CD14-positive monocyte (primary cell): Measurements from ENCODE around the genes C11orf97, FUT4 and PIWIL4.

DNA sequence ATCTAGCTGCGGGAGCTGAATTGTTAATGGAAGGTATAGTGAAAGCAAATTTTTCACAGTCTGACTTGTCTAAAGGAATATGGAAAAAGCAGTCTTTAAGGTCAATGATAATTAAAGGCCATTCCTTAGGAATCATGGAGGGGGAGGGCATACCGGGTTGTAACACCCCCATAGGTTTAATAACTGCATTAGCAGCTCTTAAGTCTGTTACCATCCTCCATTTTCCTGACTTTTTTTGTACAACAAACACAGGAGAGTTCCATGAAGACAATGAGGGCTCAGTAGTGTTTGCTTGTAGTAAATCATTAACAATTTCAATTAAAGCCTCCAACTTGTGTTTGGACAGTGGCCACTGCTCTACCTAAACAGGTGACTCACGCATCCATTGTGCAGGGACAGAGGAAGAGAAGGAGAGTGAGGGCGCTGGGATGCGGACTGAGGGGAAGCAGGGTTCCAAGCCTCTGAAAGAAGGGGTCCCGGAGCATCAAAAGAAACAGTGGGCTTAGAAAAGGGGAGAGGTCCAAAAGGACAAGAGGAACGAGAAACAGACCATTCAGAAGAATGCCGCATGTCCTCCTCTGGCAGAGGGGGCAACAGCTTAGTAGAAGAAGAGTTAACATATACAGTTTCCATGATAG lies 21.3 kb upstream of the MTNR1B start:
- CAGE, long polyA plus RNA = no peak

GRCh38 chr11:93176821-93177548 lies 20.8 kb downstream of the SLC36A4 start:
- CAGE, long polyA plus RNA = no peak

GRCh38 chr11:93195639-93195978 lies 2.2 kb downstream of the SLC36A4 start:
- CAGE, long polyA plus RNA = no peak

GRCh38 chr11:93537032-93537466 lies 6.1 kb downstream of the SMCO4 start:
- CAGE, long polyA plus RNA = no peak

DNA sequence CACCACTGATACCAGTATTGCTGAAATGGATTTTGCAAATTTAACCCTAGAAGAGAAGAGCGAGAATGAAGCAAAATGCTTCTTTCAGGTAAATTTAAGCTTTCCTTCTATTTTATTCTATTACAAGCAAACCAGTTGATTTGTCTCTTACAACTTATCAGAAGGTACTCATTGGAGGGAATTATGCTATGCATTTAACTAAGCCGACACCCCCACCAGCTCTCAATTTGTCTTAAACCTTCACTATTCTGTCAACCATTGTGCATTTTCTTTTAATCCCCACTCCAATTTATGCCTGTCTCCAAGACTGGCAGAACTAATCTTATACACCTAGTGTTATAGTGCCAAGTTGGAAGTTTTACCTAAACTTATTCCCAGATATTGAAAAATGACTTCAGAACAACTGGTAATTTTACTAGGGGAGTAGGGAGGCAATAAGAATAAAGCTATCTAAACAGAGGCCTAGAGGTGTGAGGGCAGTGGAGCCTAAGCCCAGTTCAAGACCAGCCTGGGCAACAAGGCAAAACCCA lies 12.5 kb downstream of the TAF1D start:
- CAGE, long polyA plus RNA = no peak

DNA sequence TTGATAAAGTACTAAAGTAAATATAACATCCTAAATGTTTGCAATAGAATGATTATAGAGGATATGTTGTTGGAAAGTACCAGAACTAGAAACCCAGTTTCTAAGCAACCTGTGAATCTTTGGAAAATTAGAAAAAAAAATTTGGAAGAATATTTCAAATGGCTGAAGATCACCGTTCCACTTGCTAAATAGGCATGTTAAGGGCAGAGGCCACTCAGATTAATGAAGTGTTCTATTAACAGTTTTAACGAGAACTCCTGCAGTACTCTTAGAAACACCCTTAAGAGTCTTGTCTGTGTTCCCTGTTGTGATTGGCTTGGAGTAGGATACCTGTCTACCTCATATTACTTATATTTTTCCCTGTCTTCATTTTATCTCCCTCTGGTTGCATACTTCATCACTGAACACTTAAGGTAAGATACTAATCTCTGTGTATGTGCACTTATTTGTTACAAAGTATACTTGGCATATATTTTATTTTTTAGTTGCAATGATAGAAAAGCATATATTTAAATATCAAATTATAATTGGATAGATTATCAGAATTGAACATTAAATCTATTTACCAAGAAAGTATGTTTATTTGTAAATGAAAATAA lies 4.7 kb downstream of the C11orf54 start:
- CAGE, long polyA plus RNA = no peak

DNA sequence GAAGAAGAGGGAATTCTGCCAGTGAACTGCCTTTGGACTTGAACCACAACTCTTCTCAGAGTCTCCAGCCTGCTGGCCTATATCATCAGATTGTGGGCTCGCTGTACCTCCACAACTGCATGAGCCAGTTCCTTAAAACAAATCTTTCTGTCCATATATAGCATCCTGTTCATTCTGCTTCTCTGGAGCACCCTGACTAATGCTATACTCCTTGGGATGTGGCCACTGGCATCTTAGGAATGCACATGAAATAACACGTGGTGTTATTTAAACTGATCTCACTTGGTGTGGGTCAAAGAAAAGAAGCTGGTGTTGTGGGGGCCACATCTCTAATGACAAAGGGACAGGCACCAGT lies 58.3 kb upstream of the VSTM5 start:
- CAGE, long polyA plus RNA = no peak

- CAGE, long polyA plus RNA = no peak
These were observed 6.4 kb downstream of the PANX1 start for GRCh38 chr11:94134752-94135729.

DNA sequence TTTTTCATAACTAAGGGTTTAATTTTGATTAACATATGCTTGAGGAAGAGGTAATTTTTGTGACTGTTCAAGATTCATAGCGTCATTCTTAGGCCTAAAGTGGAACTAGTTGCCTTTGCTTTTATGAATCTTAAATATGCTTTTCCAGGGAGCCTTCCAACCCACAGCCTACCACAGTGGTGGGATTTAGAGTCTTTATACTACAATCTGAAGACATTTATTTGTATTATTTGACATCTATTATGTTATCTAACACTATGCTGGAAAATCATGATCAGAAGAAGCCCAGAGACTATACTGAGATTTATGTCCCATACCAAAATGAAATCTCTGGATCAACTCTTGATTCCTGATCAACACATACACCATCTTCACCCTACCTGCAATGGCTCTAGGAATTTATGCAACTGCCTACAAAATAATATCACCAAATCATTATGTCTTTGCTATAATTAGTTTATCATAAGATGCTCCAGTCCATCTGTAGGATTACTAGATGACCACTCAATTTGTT lies 6.9 kb downstream of the ANKRD49 start:
- CAGE, long polyA plus RNA = no peak

GRCh38 chr11:94512237-94512968 lies at the start of gene C11orf97:
Gene C11orf97 (plus strand): TSS chr11:94512461.
- CAGE, long polyA plus RNA = no peak

DNA sequence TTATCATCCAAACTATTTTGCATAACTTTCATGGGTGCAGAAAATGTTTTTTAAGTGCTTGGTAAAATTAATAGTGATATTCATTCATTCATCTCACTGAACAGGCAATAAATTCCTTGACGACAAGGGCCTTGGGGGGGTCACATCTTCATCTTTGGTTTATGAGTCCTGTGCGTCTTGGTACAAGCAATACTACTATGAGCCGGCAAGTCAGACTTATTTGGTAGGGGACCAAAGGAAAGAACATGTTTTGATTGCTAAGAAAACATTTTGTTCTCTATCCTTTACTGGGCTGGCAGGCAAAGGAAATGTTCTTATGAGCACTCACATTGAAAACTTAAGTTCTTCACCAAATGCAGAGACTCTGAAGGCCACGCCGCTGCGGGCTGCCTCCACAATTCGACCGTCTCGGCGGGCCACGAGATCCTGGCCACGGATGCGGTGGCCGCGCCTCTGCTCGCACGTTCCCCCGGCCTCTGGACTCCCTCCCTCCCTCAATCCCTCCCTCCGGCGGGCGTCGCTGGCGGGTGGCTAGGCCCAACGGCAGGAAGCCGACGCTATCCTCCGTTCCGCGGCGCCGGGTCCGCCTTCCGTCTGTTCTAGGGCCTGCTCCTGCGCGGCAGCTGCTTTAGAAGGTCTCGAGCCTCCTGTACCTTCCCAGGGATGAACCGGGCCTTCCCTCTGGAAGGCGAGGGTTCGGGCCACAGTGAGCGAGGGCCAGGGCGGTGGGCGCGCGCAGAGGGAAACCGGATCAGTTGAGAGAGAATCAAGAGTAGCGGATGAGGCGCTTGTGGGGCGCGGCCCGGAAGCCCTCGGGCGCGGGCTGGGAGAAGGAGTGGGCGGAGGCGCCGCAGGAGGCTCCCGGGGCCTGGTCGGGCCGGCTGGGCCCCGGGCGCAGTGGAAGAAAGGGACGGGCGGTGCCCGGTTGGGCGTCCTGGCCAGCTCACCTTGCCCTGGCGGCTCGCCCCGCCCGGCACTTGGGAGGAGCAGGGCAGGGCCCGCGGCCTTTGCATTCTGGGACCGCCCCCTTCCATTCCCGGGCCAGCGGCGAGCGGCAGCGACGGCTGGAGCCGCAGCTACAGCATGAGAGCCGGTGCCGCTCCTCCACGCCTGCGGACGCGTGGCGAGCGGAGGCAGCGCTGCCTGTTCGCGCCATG lies at the start of gene FUT4:
Gene FUT4 (plus strand): TSS at position 567 of the 1,157 bp plus-strand sequence.
- CAGE, long polyA plus RNA = no peak

DNA sequence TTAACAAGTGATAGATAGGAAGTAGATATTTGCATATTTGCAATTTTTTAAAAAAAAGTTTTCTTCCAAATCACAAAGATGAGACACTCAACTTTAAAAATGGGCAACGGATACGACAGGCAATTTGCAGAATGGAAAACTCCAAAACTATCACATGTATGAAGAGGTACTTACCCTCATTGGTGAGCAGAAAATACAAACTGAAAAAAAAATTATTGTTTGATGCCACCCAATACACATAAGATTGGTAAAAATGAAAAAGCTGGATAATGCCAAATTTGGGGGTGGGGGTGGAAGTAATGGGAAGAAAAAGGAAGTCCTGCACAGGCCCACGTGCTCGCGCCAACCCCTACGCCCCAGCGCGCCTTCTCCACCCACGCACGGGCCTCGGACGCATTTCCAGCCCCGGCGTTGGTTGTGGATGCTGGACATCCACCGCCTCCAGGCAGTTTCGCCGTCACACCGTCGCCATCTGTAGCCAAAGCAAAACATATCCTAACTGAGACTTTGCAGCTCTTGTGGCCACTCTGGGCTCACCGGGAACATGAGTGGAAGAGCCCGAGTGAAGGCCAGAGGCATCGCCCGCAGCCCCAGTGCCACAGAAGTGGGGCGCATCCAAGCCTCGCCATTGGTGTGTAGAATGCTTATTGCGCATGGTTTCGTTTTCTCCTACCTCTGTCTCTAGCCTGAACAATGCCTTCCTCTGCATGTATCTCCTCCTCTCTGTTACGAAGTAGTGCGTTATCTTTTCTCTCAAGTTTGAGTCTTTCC lies at the start of gene PIWIL4:
Gene PIWIL4 (plus strand): TSS at position 394 of the 771 bp plus-strand sequence.
- CAGE, long polyA plus RNA = no peak

- CAGE, long polyA plus RNA = no peak
These were observed 7.3 kb downstream of the PIWIL4 start for GRCh38 chr11:94574518-94574862.

- CAGE, long polyA plus RNA = no peak
These were observed 16.9 kb downstream of the PIWIL4 start for GRCh38 chr11:94583928-94584663.

GRCh38 chr11:94788467-94788900 lies 20.3 kb downstream of the AMOTL1 start:
- CAGE, long polyA plus RNA = no peak

DNA sequence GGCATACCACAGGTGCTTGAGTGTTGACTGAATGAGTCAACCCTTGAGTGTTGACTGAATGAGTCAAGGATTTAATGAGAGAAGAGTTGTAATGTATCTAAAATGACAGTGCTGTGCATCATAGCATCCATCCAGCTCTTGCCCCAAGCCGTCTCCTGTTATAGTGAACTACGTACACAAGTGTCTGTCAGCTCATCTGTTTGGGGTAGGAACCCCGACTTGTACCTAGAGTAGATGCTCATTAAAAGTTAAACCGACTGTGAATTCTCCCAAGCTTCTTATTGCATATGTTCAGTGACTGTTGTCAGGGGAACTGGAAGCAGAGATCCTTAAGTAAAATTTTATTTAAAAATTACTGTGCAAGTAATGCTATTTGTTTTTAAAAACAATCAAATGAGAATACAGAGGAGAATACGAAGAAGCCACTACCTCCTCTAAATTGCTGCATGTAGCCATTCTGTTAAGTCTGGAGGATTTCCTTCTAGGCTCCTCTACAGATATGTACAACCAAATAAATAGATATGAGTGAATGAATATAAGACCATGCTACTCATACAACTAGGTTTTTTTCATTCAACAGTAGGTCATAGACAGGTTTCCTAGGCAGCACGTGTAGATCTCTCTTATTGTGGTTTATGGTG lies 92.9 kb downstream of the CWC15 start:
- CAGE, long polyA plus RNA = no peak

GRCh38 chr11:95080971-95082133 lies 8.3 kb upstream of the ENDOD1 start:
- CAGE, long polyA plus RNA = no peak

- CAGE, long polyA plus RNA = no peak
These were observed 1.6 kb downstream of the ENDOD1 start for GRCh38 chr11:95091158-95091660.

- CAGE, long polyA plus RNA = no peak
These were observed 41.0 kb downstream of the ENDOD1 start for GRCh38 chr11:95130438-95131245.

- CAGE, long polyA plus RNA = no peak
These were observed 635 bp upstream of the SESN3 start for GRCh38 chr11:95231523-95232150.